Mammary epithelial cell (primary cell): ENCODE data around the genes EPHA8 and E2F2.

GRCh38 chr1:21931596-21932035 lies 5.5 kb downstream of the HSPG2 start:
- CAGE, long polyA plus RNA = no peak
- RRBS = no CpG with 5 or more reads among the region's 1 CpG

GRCh38 chr1:22078314-22078991 lies 25.9 kb downstream of the CDC42 start:
- CAGE, long polyA plus RNA = no peak
- RRBS = no CpG with 5 or more reads among the region's 5 CpGs

- CAGE, long polyA plus RNA = no peak
- RRBS = 0% methylated on average over 1 of the region's 8 CpGs
These were observed 23.1 kb upstream of the ZBTB40 start for GRCh38 chr1:22428466-22429046.

DNA sequence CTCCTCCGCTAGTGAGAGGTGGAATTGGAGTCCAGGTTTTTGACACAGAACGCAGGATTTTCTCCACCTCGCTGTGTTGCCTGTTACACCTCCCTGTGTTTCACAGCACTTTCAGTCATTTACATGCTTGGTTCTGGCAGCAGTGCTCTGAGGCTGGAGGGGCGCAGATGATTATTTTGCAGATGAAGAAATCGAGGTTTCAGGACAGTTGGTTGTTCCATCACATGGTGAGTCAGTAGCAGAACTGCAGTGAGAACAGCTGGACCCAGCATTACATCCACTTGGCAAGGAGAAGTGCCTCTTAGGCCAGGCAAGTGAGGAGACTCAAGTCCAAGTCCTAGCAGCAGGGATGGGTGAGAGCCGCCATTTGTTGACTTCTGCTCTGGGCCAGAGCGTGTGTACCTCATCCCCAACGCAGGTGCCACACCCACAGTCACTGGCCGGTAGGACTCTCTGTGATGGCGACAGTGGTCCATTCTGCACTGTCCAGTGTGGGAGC lies 26.8 kb upstream of the EPHA8 start:
- CAGE, long polyA plus RNA = no peak
- RRBS = no CpG with 5 or more reads among the region's 10 CpGs

- CAGE, long polyA plus RNA = no peak
- RRBS = no CpG with 5 or more reads among the region's 7 CpGs
These were observed 5.9 kb upstream of the EPHA8 start for GRCh38 chr1:22557316-22557925.

DNA sequence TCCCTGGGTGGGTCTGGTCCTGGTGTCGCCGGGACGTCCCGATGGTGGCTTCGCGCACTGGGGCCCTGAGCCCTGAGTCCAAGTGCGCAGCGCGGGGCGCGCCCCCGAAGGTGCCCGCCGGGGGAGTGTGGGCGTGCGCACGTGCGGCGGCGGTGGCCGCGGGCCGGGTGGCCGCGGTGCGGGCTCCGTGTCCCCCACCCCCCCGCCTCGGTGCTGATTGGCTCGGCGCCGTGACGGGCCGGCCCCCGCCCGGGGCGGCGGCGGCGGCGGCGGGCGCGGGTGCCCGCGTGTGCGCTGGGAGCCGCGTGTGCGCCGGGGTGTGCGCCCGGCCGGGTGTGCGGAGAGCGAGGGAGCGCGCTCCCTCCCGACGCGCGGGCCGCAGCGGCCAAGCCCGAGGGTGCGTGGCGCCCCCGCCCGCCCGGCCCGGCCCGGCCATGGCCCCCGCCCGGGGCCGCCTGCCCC lies at the start of gene EPHA8:
EPHA8 (plus strand) TSS at position 288 of the 462 bp plus-strand sequence.
- CAGE, long polyA plus RNA = no peak
- RRBS = 4% methylated on average over 48 of the region's 75 CpGs

- CAGE, long polyA plus RNA = no peak
- RRBS = no CpG with 5 or more reads among the region's 5 CpGs
These were observed 9.1 kb downstream of the C1QB start for GRCh38 chr1:22662131-22662626.

GRCh38 chr1:22711752-22712210 lies 1.1 kb downstream of the EPHB2 start:
- CAGE, long polyA plus RNA = no peak
- RRBS = 4% methylated on average over 1 of the region's 21 CpGs

DNA sequence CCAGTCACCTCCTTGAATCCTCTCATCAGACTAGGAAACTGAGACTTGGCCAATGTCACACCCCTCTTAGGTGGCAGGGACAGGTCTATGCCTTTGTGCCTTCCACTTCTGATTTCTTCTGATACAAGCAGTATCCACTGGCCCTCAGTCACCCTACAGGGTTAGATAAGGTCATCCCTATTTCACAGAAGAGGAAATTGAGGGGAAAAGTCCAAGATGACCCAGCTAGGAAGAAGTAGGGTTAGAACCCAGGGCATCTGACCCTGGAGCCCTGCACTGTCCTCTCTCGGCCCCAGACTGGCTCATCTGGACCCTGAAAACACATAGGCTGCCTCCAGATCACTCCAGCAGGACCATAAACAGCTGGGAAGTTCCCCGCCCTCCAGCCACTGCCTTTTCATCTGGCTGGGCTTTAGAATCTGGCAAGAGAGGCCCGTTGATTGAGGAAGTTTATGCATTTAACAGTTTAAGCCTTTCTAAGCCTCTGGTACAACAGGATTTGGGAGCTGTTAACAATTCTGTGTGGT lies 83.9 kb downstream of the EPHB2 start:
- CAGE, long polyA plus RNA = no peak
- RRBS = no CpG with 5 or more reads among the region's 3 CpGs

DNA sequence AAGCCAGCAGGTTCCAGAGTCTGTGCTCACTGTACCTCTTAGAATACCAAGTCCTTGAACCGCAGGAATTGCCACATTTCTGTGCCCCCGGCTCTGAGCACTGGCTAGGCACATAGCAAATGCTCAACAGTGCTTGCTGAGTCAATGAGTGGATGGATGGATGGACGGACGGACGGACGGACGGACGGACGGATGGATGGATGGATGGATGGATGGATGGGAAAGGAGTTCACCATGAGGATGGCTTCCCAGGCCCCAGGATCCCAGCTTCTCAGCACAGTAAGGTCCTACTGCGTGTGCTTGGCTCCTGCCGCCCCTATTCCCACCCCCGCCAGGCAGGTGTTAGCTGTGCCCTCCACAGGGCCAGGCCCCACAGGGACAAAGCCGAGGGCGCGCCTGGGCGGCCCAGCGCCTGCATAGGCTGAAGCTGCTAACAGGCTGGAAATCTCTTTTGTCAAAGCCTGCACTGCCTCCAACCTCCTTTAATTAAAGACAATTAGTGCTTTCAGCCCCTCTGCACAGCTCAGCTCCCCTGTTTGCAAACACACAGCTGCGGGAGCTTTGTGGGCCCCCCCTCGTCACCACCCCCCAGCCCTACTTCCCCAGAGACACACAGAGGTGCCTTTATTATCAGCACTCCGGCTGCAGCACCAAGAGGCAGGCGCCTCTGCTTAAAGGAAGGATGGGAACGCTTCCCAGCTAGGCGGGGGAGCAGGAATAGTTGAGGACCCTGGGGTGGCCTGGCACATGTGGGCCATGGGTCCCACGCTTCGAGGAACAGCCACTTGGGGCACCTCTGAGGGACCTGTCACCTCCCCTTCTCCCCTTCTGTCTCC lies 95.9 kb downstream of the EPHB2 start:
- CAGE, long polyA plus RNA = no peak
- RRBS = no CpG with 5 or more reads among the region's 25 CpGs

- CAGE, long polyA plus RNA = no peak
- RRBS = 75% methylated on average over 3 of the region's 24 CpGs
These were observed 59.2 kb downstream of the LACTBL1 start for GRCh38 chr1:22913297-22914058.

GRCh38 chr1:23168691-23169363 lies 48.5 kb downstream of the HTR1D start:
- CAGE, long polyA plus RNA = no peak
- RRBS = 8% methylated on average over 3 of the region's 56 CpGs

DNA sequence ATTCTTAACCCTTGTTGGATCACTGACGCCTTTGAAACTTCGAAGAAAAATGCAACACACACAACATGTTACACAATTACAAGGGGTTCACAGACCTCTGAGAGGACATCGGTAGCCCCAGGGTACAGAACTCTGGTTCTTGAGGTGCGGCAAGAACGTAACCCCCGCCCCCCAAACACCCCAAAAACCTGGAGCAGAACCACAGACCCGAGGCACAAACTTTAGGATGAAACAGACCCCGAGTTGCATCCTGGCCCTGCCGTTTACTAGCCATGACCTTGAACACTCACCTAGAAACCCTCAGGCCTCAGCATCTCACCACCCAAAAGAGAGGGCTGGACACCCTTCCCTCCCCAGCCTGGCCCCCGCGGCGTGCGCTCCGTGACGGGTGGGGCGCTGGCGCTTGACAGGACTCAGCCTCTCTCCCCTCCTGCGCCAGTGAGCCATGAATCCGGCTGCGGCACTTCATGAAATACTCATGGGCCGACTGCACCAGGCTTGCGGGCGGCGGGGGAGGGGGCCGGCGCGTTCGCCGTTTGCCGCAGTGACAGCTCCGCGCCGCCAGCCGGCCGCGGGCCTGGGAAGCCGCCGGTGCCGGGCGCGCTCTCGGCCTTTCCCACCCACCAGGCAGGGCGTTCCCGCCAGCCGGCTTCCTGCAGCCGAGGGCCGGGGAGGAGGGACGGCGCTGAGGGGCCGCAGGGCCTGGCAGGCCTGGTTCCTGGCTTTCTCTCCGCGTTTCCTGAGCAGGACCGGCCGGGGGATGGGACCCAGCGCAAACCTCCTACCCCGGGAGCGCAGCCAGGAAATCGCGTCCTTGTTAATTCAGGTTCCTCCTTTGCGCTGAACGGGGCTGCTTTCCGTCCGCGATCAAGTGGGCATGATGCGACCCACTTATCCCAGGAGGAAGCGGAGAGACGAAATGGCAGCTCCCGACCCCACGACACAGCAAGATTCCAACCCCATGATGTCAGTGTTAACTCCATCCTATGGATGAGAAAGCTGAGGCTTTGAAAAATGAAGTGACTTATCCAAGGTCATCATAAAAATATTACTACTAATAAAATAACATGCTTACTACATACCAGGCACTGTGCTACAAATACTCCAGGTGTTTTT lies 39.7 kb downstream of the HTR1D start:
- CAGE, long polyA plus RNA = no peak
- RRBS = under 1% methylated on average over 30 of the region's 69 CpGs

DNA sequence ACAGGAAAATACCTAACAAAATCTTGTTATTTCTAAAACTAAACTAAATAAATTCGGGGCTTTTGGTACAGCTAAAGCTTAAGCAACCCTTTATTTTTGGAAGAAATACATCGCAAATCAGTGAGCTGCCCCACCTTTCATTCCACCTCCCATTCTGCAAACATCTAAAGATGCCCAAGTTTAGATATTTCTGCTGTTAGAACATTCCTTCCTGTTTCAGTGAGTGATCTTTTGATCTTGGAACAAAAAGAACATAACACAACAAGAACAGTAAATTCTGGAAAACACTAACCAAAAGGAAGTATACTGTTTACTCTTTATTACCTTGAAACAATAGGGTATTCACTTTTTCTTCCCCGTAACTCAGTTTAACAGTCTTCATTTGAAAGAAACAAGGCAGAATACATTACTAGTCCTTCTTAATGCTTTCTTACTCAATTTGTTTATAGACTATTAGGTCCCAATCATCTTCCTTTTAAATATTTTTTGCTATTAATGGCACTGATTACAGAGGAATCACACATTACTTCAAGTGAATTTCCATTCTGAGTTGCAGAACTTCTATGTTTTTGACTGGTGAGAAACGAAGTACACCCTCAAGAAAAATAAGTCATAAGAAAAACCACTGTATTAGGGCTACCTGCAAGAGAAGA lies 40.5 kb downstream of the HNRNPR start:
- CAGE, long polyA plus RNA = no peak
- RRBS = no CpG with 5 or more reads among the region's 4 CpGs

- CAGE, long polyA plus RNA = no peak
- RRBS = no CpG with 5 or more reads among the region's 7 CpGs
These were observed 25.6 kb downstream of the HNRNPR start for GRCh38 chr1:23318464-23318835.

DNA sequence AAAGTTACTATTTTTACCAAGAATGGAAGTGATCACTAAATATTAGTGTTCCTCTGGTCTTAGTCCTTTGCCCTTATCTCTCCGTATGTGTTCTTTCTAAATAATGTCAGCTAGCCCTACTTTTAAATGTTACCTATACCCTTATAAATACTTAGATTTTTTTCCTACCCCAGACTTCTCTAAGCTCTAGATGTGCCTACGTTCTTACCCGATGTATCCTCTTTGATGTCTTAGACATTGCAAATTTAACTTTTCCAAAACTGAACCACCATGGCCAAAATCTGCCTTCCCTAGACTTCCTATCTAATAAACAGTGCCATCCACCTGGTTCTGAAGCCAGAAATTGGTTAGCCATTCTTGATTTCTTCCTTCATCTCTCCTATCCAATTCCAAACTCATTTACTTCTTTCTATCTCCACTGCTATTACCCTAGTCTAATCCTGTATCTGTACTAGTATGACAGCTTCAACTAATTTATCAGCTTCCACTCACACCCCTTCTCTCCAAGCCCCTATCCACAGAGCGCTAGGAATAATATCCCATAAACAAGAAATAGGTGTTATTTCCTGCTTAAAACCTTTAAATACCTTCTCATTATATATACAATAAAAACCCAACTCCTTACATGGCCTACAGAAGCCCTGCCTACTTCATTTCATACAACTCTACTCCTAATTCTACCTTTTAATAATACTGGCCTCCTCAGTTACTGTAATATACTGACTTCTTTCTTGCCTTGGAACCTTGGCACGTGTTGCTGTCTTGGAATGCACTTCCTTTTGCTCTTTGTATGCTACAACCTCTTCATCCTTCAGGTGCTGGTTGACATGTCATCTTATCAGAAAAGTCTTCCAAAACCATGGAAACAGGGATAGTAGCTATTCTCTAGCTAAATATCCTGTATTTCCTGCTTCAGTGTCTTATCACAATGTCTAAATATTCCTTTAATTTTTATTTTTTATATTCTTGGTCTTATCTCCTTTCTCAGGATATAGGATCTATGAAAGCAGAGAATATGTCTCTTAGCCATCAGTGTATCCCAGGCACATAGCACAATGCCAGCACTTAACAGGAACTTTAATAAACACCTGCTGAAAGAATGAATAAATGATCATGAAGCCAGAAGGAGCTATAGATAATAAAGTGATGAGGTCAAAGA lies 24.6 kb downstream of the HNRNPR start:
- CAGE, long polyA plus RNA = no peak
- RRBS = no CpG with 5 or more reads among the region's 5 CpGs

- CAGE, long polyA plus RNA = no peak
- RRBS = no CpG with 5 or more reads among the region's 7 CpGs
These were observed 1.4 kb downstream of the E2F2 start for GRCh38 chr1:23529362-23530277.

DNA sequence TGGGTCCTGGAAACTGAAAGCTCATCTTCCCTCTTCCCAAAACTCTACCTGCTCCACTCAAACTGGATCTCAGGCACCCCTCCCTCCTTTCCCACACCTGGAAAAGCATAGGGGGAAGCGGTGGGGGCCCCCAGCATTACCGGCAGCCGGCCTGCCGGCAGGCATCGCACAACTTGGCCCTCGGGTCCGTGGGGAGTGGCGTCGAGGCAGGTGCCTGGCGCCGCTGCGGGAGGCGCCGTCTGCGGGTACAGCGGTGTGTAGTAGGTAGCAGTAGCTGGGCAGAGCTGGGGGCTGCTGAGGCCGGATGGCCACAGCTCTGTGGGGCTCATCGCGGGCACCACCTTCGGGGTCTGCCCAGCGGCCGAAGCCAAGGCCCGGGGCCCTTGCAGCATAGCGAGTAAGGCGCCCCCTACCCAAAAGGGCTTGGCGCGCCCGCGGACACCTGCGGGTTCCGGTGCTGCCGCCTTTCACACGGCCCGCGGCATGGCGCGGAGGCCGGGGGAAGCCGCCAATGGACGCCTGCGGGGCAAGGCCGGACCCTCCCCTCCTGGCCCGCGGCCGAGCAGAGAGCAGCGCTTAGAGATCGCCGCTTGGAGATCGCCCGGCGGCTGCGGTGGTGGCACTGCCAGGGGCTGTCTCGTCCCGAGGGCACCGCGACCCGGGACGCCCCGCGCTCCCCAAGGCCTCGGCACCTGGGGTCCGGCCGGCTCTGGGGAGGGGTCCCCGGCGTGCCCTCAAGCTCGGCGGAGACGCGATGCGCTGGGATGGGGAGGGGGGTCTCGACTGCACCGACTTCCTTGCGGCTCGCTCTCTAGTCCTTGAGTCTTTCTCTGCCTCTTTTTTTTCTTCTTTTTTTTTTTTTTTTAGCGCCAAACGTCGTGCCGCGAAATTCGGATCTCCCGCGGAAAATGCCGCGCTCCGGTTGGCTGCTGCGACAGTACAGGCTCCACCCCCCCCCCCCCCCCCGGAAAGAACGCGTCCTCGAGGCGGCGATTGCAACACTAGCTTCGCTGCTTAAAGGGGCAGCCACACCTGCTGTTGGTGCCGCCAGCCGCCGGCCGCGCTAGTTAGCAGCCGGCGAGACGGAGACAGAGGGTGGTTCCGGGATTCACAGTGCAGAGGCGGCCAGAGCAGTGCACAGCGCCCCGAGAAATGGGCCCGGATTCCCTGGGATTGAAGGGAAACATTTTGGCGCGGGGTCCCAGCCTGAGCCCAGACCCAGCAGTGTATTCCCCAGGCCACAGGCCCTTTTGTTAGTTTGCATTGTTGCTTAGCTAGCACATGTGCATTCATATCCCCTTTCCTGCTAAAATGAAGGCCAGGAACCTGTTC lies at the start of gene E2F2:
E2F2 (minus strand) TSS at position 832 of the 1,332 bp plus-strand sequence.
- CAGE, long polyA plus RNA = no peak
- RRBS = 2% methylated on average over 59 of the region's 108 CpGs

GRCh38 chr1:23534798-23535267 lies 3.8 kb upstream of the E2F2 start:
- CAGE, long polyA plus RNA = no peak
- RRBS = no CpG with 5 or more reads among the region's 4 CpGs

DNA sequence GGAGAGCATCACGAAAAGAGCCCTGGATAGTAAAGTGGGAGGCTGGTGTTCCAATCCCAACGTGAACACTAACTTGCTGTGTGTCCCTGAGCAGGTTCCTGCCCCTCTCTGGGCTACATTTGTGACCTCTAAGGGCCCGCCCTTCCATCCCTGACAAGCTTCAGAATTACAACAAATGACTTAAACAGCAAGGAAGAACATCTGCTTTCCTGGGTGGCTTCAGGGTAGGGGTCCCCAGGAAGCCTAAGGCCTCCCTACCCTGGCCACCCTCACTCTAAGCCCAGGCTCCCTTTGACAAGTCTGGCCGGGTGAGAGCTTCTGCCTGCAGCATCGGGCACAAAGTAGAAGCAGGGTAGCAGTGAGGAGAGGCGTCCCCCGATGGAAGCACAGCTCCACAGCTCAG lies 5.6 kb downstream of the ID3 start:
- CAGE, long polyA plus RNA = no peak
- RRBS = no CpG with 5 or more reads among the region's 7 CpGs